ENCODE measurements around the genes RFX3 and SLC1A1.

DNA sequence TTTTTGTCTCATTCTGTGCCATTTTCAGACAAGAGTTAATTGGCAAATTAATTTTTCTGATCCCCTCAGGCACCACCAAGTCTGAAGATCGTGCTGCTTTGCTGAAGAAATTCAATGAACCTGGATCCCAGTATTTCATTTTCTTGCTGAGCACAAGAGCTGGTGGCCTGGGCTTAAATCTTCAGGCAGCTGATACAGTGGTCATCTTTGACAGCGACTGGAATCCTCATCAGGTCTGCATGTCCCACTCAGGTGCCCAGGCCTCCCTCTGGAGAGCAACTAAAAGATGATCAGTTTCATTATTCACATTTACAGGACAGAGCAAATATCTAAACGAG lies 95.0 kb downstream of the SMARCA2 start:
- PRO-cap, result no peak

DNA sequence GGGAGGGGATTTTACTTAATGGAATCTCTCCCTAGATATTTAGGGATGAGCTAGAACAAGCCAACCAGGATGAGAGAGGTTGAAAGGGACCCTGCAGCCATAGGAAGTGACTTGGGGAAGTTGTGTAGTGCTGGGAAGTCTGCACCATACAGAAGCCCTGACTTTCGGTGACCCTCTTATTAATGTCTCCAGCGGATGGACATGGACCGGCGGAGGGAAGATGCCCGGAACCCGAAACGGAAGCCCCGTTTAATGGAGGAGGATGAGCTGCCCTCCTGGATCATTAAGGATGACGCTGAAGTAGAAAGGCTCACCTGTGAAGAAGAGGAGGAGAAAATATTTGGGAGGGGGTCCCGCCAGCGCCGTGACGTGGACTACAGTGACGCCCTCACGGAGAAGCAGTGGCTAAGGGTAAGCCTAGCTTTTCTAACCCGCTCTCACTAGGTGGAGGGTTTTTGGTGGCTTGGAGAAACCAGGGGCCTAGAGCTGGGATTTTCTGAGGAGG lies 108.4 kb downstream of the SMARCA2 start:
- PRO-cap, result no peak

- PRO-cap, result no peak
Observed at GRCh38 chr9:2170497-2171004, 155.4 kb downstream of the SMARCA2 start.

DNA sequence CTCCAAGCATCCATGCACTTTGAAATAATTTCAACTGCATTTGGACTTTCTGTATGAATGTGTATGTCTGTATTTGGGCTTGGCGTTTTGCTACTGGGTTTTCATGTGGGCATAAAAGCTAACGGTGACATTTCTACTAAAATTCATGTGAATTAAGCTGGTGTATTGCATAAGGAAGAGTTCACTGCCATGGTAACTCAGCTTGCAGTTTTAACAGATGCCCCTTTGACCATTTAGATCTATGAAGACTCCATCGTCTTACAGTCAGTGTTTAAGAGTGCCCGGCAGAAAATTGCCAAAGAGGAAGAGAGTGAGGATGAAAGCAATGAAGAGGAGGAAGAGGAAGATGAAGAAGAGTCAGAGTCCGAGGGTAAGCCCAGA lies 170.7 kb downstream of the SMARCA2 start:
- PRO-cap, result no peak

DNA sequence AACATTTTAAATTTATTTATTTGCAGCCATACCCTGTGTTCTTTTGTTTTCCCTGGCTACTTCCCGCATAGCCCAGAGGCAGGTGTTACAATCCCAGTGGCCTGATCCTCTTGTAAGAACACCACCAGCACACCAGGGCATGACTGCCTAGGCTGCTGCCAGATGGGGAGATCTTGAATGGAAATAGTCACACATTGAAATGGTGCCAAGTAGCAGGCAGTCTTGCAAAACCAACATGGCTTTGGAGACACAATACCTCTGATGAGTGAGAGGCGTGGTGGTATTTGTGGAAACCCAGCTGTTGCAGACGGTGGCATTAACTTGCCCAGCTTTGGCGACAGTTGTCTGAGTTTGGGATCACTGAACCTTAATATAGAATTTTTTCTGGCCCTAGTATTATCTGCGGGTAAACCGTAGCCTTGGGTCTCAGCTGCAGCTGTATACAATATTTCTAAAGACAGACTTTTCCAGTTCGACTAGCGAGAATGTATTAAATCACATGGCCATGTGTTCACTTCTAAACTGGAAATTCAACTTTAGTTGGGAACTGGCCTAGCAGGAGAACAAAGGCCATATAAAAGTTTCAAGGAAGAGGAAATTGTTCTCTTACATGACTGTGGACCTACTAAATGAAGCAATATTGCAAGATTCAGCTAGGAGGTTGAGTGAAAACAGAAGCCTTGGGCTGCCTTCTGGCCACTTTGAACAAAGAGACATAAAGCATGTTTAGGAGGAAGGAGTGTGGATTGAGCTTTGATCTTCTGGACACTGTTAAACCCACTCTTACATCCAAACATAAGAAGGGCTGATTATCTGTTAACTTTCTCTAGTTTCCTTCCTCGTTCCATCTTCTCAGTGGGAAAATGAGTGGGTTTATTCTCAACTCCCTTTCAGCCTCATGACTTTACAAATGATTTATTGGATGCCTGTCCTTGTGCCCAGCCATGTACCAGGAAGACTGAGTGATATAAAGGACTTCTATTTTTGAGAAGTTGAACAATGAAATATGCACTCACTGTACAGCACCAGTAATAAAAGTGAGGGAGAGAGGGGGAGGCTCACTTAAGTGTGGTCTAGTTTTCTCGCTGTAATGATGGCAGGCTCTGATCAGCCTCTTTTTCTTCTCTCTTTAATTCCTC lies 277.2 kb downstream of the SMARCA2 start:
- PRO-cap, result no peak

DNA sequence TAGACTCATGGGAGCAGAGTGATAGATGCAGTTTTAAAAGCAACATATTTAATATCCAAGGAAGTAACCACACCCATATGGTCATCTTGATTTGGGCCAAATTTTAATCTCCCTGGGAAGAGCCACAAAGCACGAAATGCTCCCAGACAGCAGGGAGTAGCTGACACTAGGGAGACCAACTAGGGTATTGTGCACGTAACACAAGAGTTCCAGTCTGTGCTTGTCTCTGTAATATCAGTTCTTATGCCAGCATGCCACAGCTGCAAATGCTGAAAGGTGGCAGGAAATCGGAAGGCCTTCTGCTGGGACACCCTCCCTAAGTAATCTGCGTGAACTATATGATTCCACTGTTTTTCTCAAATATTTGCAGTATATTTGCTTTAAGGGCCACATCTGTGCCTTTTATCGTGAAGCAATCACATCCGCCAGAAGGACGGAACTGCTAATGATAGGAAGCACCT lies 12.5 kb downstream of the VLDLR start:
- PRO-cap, result no peak

- PRO-cap, result no peak
Observed at GRCh38 chr9:2640985-2641557, 19.5 kb downstream of the VLDLR start.

DNA sequence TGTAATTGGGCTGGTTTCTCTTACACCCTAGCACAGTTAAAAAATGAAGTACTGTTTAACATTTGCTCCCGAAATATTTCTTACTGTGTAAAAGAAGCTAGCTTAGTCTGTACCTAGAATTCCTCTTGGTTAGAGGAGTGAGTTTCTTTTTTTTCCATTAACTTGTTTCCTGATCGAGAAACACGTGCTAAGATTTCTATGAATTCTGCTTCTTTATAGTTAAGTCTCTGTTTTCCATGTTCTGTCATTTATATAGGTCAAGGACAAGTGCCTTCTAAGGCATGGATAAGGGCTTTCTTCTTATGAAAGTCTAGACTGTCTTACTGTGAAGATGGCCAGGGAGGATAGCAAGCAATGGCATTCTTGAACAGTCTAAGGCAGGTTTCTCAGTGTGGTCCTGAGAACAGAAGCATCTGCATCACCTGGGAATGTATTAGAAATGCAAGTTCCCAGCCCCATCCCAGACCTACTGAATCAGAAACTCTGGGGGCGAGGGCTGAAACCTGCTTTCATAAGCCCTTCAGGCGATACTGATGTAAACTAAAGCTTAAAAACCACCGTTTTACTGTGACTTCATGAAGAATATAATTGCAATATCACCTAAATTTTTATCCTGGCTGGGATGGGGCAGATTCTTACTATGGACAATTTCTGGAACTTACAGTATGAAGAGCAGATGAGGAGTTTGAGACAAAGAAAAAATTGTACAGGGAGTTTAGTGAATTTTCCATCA lies 33.2 kb downstream of the VLDLR start:
- PRO-cap, result no peak

- PRO-cap, result no peak
Observed at GRCh38 chr9:2727775-2728239, 10.5 kb downstream of the KCNV2 start.

- PRO-cap, result no peak
Observed at GRCh38 chr9:2765329-2765955, 48.1 kb downstream of the KCNV2 start.

DNA sequence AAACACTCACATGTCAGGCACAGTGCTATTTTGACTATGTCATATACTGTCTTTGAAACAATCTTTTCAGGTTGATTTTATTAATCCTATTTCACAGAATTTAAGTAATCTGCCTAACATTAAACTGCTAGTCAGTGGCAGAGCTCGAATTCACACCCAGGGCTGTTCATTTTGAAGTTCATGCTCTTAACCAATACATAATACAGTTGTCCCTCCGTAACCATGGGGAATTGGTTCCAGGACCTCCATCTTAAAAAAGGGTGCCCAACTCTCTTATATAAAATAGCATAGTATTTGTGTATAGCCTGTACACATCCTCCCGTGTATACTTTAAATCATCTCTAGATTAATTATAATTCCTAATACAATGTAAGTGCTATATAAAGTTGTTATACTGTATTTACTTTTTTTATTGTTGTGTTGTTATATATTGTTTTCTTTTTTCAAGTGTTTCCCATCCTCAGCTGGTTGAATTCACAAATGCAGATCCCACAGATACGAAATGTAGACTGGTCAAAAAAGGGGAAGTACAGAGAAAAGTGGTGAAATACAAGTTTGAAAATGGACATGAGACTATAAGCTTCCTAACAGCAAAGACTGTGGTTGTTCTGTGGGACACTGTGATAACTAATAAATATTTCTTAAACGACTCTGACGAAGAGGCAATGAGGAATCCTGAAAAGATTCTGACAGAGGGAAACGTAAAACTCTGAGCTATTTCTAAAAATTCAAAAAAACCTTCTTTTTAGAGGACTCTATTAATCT lies 18.2 kb downstream of the RFX3 start:
- PRO-cap, result no peak

DNA sequence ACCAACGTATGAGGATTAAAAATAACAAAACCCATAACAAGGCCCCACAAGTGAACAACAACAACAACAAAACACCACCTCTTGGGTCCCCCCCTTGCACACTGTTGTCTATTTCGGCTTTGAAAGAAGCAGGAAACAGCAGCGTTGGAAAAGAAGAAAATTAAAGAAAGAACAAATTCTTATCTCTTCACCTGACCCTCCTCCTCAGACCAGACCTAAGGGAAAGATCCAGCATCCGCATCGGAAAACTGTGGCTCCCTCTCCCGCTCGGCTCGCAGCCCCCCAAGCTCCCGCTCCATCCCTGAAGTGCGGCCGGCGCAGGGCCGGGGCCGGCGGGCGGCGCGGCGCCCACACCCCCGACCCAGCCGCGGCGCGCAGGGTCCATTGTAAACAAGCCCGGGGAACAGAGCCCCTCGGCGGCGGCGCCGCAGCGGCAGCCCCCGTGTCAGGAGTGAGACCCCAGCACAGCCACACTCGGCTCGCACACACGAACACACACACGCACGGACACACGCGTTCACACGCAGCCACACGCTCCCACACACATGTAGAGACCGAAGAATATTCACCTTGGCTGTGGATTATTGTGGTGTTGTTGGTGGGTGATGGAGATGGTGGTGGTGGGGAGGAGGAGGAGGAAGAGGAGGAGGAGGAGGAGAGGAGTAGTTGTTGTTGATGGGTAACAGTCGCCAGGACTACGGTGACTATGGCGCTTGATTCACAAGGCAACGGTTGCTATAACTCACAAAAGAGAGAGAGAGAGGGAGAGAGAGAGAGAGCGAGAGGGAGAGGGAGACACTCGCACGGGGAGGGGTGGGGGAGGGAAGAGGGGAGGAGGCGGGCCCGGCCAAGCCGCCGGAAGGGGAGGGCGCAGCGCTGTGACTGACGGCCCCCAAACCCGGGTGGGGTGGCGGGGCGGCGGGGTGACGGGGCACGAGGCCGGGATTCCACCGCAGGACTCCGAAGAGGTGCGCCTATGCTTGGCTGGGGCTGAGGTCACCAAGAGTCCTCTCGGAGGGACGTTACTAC lies at the start of gene RFX3:
Gene RFX3, minus strand, starts transcription at position 824 of the 1,029 bp plus-strand sequence.
- PRO-cap, result unidirectional peak, plus-strand start at position 212 of the sequence; bidirectional peak, plus-strand start at position 384 of the sequence, minus-strand start at position 310 of the sequence

GRCh38 chr9:4068507-4068762 lies 231.4 kb downstream of the GLIS3 start:
- PRO-cap, result no peak

DNA sequence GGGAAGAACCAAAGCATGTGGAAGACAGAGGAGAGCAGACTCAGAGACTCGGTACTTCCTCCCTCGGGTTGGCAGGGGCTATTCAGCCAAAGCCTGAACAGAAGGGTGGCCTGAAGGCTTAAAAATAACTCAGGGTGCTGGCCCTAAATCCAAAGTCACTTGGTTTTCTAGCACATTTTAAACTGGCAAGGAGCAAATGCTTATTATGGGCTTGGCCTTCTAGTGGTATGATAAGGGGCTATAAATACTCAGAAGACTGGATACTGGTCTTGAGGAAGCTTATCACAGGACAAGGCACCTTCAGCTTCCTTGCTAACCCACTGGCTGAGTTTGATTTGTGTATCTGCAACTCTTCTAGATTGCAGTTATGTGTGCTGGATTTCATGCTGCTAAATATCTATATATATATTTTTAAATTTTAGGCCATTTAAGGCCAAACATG lies 206.5 kb downstream of the GLIS3 start:
- PRO-cap, result no peak

DNA sequence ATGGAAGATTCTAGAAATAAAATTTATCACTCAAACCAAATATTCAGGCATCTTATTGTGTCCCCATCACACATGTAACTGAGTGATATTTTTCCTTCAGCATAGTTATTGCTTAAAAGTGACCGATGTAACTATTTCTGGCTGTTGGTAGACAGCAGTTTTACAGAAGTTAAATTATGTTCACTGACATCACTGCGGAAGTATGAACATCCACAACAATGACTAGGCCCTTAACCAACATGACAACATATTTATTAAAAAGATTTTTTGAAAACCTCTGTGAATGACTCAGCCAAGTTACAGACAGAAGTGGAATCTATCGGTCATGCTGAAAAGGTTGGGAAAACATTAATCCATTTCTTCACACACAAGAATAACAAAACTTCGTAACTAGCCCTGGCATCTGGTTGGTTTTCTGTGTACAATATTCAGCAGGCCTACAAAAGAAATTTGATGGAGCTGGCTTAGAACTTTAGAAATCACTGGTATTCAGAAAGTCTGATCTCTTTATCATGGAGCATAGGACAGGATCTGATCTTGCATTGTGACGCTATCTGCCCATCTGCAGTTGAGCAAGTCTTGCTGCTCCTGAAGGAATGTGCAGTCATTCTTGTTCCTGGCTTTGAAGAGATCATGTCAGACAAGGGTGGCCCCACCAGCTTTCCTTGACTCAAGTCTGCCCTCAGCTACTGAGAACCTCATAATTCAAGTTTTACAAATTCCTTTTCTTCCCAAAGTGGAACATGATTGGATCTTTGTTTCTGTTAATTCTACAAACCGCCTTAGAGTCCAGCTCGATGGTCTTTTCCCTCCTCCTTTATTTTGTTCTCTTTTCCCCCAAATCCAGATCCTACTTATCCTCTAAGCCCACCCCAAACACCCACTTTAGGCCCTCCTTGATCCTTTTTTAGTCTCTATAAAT lies 6.4 kb downstream of the GLIS3 start:
- PRO-cap, result no peak

DNA sequence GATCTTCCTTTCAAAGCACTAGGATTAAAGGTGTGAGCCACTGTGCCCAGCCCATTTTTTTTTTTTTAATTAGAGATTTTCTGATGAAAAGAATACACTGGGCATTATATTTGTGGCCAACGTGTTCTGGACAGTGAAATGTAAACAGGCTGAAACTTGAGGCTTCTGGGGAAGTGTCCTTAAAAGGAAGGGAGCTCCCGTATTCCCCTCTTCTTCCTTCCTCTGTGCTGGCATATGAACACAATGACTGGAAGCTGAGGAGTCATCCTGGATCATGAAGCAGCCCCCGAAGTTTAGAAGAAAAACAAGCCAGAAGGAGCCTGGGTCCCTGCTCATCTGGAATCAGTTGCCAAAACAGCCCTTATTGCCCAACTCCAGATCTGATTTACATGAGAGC lies 65.5 kb upstream of the SLC1A1 start:
- PRO-cap, result no peak

GRCh38 chr9:4489412-4489883 lies 820 bp upstream of the SLC1A1 start:
- PRO-cap, result unidirectional peak, plus-strand start at chr9:4489725

DNA sequence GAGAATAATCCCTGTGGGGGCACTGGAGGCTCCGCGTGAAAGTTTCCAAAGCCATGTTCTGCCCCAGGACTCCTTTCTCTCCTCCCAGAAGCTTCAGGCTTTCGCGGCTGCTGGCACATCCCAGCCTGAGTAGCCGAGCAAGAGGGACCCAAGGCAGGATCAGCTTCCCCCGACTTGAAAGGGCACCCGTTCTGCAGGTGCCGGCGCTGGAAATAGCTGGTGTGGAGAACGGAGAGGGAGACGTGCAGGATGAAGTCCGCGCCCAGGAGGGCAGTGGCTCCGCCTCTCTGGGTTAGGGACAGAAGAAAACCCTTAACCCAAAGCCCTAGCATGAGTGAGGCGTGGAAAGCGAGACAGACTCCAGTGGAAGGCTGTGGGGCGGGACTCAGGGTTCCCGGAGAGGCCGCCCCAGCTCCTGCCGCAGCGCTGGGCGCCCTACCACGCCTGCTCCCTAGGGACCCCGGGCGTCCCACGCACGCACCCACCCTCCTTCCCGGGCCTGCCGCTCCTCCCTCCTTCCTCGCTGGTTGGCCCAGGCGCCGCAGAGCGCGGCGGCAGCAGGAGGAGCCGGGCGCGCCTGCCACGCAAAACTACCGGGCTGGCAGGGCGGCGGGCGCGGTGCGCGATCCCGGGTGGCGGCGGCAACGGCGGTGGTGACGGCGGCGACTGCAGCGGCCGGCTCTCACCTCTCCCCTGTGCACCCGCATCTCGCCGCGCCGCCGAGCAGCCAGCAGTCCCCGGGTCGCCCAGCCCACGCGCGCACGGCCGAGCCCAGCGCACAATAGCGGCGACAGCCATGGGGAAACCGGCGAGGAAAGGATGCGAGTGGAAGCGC lies at the start of gene SLC1A1:
Gene SLC1A1, plus strand, starts transcription at position 585 of the 835 bp plus-strand sequence.
- PRO-cap, result bidirectional peak, plus-strand start at position 535 of the sequence, minus-strand start at position 214 of the sequence

DNA sequence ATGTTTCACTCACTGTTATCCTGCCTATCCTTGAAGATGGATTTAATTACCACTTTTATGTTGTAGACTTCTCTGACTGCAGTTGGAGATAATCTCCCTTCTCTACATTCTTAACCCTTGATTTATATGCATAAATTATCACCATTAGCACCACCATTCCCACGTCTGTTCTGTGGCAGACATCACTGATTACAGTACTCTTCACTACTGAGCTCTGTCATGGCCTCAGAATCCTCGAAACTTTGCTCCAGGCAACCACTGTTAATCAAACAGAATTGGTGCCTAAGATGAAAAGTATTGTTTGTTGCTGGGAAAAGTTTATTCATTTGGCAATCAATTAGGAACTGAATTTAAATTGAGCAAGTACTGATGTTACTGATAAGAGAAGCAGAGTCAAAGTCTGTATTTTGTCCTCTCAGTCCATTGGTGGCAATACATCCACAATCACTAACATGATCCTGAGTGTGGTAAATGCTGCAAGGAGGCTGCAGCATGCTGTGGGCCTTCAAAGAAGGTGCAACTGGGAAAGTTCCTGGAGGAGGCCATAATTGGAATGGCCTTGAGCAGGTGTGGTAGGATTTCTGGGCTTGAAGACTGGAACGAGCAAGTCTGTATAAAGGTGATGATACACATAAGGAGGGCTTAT lies 12.9 kb downstream of the SLC1A1 start:
- PRO-cap, result no peak

DNA sequence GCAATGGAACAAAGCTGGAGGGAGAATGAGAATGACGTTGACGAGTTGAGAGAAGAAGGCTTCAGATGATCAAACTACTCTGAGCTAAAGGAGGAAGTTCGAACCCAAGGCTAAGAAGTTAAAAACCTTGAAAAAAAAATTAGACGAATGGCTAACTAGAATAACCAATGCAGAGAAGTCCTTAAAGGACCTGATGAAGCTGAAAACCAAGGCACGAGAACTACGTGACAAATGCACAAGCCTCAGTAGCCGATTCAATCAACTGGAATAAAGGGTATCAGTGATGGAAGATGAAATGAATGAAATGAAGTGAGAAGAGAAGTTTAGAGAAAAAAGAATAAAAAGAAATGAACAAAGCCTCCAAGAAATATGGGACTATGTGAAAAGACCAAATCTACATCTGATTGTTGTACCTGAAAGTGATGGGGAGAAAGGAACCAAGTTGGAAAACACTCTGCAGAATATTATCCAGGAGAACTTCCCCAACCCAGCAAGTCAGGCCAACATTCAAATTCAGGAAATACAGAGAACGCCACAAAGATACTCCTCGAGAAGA lies 42.0 kb downstream of the SLC1A1 start:
- PRO-cap, result no peak